Bile duct (tissue), 1 donor: ENCODE measurements around a stretch of chr1.

DNA sequence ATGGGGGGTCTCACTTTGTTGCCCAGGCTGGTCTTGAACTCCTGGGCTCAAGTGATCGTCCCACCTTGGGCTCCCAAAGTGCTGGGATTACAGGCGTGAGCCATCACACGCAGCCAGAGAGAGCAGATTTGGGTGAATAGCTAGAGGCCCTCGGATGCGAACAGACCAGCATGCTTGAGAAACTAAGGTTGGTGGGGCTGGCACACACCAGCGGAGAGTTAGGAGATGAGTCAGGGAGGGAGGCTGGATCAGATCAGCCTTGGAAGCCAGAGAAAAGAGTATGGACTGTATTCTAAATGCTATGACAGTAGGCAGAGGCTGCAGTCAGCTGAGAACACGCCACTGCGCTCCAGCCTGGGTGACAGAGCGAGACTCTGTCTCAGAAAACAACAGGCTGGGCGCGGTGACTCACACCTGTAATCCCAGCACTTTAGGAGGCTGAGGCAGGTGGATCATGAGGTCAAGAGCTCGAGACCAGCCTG lies 4.0 kb upstream of the PLEKHM2 start:
- PRO-cap: no peak

- PRO-cap: no peak
These were observed 3.2 kb upstream of the PLEKHM2 start for GRCh38 chr1:15680893-15681267.

DNA sequence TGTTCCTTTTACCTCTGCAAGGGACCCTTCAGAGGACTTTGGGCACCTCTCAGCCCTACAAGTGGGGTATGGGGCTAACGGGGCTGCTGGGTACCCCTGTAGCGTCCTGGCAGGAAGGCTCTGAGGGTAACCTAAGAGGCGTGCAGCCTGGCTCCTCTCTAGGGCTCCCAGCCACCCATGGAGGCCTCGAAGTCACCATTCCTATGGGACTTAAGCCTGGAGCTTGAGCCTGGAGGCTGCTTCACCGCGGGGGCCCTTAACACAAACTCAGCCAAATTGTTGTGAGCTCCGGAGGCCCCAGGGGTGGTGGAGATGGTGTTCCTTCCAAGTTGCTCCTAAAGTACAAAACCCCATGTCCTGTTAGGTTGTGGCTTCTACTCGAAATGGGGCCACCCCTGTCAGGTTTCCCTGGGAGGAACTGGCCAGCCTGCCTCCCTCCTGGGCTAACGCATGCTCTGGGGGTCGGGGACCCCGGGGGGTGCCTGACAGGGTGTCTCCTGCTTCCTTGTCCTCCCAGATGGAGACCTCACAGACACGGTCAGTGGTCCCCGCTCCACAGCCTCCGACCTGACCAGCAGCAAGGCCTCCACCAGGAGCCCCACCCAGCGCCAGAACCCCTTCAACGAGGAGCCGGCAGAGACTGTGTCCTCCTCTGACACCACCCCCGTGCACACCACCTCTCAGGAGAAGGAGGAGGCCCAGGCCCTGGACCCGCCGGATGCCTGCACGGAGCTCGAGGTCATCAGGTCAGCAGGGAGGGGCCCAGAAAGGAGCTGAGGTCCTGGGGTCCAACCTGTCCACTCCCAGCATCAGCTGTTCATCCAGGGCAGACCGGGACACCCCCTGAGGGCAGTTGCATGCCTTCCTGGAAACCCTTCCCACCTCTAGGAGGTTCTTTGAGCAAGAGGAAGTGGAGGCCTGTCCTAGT lies 11.0 kb upstream of the SLC25A34 start:
- PRO-cap: no peak

GRCh38 chr1:15728871-15729597 lies 7.0 kb upstream of the SLC25A34 start:
- PRO-cap: no peak

GRCh38 chr1:15795046-15795435 lies 12.4 kb downstream of the UQCRHL start:
- PRO-cap: no peak

DNA sequence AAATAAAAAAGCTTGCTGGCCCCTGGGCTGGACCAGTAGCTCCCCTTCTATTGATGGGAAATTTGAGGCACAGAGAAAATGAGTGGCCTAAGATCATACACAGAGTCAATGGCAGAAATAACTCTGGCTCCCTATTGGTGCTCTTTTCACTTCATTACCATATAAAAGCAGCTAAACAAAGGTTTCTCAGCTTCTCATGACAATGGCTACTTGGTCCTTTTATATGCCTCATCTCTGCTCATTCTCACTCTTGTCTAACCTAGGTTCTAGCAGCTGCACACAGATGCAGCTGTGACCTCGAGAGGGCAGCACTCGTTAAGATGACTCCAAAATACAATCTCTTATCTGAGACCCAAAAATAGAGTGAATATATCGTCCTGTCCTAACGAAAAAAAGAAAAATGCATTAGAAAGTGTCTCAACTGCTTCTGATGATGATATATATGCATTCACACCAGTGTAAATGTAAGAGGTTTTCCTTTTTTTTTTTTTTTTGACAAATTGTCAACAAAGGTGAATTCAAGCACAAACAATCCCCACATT lies 8.0 kb upstream of the UQCRHL start:
- PRO-cap: no peak

- PRO-cap: bidirectional peak, plus-strand start at chr1:15835582, minus-strand start at chr1:15835568; bidirectional peak, plus-strand start at chr1:15836117, minus-strand start at chr1:15835860
These were observed 11.9 kb upstream of the SPEN start for GRCh38 chr1:15835372-15836172.

DNA sequence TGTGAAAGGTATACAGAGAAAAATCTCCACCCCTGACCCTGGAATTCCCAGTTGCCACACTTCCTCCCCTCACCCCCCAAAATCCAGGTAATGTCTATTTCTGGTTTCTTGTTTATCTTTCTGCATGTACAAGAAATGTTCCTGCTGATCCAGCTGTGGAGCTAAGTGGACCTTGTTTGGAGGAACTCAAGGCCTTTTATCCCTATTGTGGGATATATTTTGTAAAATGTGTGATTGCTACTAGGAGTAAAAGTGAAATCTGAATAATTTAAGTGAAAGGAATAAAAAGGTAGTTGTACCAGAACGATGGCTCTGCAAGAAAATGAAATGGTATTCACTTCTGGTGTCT lies 2.9 kb downstream of the SPEN start:
- PRO-cap: no peak

GRCh38 chr1:15919217-15919648 lies 56.7 kb downstream of the ZBTB17 start:
- PRO-cap: no peak

DNA sequence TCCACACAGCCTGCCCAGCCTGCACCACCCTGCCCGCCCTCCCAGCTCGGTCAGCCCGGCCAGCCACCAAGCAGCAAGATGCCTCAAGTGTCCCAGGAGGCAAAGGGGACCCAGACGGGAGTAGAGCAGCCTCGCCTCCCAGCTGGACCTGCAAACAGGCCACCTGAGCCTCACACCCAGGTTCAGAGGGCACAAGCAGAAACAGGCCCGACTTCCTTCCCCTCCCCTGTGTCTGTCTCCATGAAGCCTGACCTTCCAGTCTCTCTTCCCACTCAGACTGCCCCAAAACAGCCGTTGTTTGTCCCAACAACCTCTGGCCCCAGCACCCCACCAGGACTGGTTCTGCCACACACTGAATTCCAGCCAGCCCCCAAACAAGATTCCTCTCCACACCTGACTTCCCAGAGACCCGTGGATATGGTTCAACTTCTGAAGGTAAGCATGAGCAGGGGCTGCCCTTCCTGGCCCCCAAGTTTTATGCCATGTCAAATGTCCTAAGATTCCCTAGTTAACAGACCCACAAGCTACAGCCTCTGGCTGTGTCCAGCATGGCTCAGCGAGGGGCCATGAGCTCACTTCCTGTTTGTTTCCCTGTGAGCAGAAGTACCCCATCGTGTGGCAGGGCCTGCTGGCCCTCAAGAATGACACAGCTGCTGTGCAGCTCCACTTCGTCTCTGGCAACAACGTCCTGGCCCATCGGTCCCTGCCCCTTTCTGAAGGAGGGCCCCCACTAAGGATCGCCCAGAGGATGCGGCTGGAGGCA lies 38.5 kb downstream of the ZBTB17 start:
- PRO-cap: no peak

DNA sequence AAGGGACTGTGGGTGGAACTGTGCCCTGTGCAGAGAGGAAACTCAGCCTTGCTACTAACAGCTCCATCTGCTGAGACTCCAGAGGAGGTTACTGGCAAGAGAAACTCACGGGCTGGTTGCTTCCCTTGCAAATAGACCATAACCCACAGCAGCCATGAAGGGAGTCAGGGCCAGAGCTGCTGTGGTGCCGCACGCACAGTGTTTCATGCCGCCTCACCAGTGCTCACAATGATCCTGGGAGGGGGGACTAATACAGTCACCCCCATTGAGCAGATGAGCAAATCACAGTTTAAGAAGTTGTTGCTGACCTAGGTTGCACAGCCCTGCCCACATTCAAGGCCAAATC lies 13.7 kb downstream of the ZBTB17 start:
- PRO-cap: no peak

- PRO-cap: no peak
These were observed 6.9 kb upstream of the ZBTB17 start for GRCh38 chr1:15982783-15983302.

DNA sequence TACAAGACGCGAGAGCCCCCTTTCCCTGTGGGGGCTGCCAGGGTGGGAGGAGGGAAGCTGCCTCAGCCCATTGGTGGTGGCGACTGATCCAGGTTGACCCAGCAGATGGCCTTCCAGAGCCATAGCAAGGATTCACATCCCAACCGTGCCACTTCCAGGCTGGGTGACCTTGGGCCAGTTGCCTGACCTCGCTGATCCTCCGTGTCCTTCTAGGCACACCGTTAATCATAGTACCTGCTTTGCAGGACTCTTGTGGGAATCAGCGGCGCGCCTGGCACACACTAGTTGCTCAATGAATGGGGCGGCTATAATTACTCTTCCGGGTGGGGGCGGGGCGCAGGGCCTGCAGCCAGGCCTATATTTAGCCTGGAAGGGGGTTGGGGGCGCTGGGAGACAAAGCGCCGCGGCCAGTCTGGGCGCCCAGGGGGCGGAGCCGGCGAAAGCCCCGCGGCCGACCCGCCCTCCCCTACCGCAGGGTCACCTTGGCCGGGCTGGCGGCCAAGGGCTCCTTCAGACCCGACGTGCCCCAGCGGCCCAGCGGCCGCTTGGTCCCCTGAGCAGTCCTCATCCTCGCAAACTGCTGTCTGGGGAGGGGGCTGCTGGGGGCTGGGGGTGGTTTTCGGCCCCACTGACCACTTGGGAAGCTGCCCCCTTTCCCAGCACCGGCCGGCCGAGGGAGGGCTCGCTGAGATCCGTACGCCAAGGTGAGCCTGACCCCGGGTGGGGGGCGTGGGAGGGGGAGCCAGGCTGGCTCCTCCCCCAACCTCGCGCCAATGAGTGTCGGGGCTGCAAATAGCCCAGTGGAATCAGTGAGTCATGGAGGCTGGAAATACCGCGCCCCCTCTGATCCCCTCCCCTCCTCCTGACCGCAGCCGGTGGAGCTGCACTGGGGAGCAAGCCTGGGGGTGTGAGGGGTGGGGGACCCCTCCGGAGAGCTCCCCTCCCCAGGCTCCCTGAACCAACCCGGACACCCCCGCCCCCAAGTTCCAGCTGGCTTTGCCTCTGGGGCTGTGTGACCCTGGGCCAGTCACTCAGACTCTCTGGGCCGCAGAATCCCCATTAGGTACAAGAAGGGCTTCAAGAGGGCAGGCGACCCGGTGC lies 4.9 kb downstream of the HSPB7 start:
- PRO-cap: unidirectional peak, plus-strand start at position 369 of the sequence; unidirectional peak, plus-strand start at position 513 of the sequence

DNA sequence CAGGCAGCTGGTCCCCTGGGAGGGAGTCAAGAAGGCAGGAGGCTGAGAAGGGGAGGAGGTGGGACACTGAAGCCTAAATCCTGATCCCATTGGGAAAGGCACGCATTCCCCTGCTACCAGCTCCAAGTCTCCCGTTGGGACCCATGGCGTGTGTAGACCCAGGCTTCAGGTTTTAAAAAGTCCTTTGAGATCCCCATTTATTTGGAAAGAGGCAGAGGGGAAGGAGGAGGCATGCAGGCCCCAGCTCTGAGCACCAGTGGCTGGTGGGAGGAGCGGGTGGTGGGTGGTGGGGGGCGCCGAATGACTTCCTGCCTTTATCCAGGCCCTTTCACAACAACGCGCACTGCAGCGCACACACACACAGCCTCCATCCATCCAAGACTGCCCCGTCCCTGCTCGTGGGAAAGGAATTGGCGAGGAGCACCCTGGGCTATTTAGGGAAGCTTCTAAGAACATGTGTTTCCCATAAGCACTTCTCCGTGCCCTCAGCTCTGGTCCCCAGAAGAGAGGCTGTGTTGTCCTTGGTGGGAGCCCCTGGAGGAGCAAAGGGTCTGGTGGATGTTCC lies 28.3 kb downstream of the EPHA2 start:
- PRO-cap: no peak

- PRO-cap: no peak
These were observed 1.1 kb upstream of the EPHA2 start for GRCh38 chr1:16156835-16157552.

GRCh38 chr1:16209921-16210692 lies 2.3 kb downstream of the ARHGEF19 start:
- PRO-cap: no peak

- PRO-cap: bidirectional peak, plus-strand start at chr1:16250097, minus-strand start at chr1:16249949
These were observed 12.9 kb upstream of the CPLANE2 start for GRCh38 chr1:16249797-16250291.

DNA sequence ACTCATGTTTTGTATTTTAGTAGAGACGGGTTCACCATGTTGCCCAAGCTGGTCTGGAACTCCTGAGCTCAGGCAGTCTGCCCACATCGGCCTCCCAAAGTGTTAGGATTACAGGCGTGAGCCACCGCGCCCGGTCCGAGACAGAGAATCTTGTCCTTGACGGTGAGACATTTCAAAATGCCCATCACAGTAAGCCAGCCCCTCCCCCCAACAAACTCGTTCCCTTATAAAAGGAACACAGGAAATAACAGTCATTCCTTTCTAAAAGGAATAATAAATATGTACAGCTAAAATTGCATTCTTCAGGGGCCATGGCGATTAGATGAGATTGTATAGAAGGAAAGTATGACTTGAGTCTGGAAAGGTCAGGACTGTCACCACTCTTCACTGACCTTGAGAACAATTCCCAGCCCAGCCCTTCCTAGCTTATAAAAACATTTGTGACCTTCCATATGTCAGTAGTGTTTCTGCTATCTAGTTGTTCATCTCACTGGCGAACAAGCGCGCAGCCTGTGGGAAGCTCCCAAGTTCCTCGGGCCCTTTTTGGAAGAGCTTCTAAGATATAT lies 8.5 kb downstream of the SZRD1 start:
- PRO-cap: no peak

- PRO-cap: no peak
These were observed 16.6 kb downstream of the SPATA21 start for GRCh38 chr1:16420515-16421117.

DNA sequence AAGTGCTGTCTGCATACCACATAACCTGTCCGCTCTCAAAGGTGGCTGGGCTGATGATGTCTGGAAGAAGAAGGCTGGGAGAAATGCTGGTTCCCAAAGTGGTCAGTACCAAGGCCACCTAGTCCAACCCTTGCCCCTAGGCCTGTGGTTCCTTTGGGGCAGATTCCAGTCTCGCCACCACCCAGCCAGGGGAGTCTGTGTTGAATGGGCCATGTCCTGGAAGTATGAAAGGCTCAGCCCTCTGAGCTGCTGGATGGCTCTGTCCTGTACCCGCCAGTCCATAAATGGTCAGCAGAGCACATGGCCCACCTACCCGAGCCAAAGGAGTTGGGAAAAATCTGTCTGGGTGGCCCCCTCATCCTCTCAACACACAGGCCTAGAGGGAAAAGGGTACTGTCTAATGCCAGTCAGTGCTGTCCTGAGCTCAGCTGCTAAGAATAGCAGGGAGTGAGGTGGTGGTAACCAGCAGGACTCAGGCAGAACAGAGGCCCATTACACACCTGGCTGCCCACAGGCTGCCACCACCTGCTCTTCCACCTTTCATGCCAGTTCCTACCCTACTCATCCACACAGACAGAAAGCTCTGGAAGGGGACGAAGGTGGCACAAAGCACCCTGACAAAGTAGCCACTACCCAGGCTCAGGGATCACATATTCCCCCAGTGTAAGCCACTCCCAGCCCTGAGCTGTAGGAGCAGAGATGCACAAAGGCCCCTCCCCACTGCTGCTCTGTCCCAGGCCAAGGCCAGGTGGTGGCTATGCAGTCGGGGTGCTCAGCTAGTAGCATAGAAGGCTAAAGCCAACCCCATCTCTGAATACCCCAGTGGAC lies 197.7 kb downstream of the NECAP2 start:
- PRO-cap: no peak